Cardiac atrium fibroblast (primary cell): ENCODE measurements around a stretch of chr1.

GRCh38 chr1:235935480-235936214 is 68.9 kb upstream of the LYST start:
- RAMPAGE, long total RNA: no peak

GRCh38 chr1:236020282-236020673 is 44.6 kb downstream of the NID1 start:
- RAMPAGE, long total RNA: no peak

- RAMPAGE, long total RNA: no peak
Observed at GRCh38 chr1:236051089-236051933, 13.6 kb downstream of the NID1 start.

DNA sequence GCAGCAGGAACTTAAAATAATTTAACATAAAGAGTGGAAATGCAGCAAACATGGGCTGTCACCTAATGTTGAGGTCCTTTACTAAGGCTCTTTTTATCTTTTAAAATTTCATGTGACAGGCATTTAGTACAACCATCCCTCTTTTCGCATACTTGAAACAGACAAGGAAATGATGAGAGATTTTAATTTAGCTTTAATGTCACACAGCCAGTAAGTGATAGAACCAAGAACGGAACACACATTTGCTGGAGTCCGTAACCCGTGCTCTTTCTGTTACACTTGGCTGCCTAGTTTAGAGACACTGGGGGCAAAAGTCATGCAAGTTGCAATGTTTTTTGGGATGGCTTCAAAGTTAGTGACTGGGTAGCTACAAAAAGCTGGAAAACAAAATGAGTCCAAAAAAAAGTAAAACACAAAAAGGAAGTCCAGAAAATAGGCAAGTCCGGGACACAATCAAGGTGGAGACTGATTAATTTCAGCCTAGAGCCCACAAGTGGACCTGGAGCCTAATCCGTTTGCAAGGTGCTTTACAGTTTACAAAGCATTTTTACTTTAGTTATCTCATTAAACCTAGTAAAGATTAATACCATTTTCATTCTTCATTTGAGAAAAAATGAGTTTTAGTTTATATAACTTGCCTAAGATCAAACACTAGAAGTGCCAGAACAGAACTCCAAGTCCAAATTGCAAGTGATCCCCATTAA is 5.8 kb downstream of the NID1 start:
- RAMPAGE, long total RNA: no peak

DNA sequence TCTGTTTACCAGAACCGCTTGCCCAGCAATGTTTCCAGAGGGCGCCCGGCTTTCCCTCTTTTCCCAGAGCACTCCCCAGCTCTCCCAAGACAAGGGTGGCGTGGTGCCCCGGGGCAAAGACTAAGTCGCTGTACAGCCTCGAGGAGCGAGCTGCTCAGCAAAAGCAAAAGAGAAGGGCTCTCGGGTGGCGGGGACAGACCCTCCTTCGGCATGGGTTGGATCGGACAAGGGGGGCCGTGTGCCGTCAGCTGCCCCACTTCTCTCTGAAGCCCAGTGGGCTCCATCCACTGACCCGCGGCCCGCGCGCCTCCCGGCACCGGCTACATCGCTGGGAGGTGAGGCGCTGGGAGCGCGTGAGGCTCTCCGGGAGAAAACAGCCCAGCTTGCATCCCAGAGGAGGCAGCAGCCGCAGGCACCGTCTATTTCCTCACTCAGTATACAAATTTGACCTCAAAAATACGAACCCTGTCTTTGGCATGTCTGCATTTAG is 934 bp upstream of the GPR137B start:
- RAMPAGE, long total RNA: no peak

GRCh38 chr1:236524160-236524413 is 305 bp downstream of the LGALS8 start:
- RAMPAGE, long total RNA: no peak

DNA sequence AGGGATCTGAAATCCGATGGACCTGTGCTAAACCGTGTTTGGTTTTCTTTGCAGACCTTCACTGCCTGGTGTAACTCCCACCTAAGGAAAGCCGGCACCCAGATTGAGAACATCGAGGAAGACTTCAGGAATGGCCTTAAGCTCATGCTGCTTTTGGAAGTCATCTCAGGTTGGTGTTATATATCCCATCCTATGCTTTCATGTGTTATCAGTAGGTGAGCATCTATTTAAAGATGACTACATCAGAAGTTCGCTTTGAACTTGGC is 31.4 kb downstream of the ACTN2 start:
- RAMPAGE, long total RNA: no peak

DNA sequence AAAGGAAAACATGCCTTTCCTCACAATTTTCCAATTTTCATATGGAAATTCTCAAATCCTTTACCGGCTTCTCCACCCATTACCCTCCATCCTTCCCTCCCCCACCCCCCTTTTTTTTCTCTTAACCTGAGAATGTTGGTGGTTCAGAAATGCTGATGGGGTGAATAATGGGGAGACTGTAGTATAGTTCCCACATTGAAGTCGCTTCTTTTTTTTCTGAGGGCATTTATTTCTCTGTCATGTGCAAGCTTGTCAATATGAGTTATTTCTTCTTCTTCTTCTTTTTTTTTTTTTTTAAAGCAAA is 2.6 kb downstream of the RYR2 start:
- RAMPAGE, long total RNA: no peak

GRCh38 chr1:237287676-237288537 is 245.9 kb downstream of the RYR2 start:
- RAMPAGE, long total RNA: no peak

- RAMPAGE, long total RNA: no peak
Observed at GRCh38 chr1:237783586-237784616, 106.8 kb downstream of the ZP4 start.

DNA sequence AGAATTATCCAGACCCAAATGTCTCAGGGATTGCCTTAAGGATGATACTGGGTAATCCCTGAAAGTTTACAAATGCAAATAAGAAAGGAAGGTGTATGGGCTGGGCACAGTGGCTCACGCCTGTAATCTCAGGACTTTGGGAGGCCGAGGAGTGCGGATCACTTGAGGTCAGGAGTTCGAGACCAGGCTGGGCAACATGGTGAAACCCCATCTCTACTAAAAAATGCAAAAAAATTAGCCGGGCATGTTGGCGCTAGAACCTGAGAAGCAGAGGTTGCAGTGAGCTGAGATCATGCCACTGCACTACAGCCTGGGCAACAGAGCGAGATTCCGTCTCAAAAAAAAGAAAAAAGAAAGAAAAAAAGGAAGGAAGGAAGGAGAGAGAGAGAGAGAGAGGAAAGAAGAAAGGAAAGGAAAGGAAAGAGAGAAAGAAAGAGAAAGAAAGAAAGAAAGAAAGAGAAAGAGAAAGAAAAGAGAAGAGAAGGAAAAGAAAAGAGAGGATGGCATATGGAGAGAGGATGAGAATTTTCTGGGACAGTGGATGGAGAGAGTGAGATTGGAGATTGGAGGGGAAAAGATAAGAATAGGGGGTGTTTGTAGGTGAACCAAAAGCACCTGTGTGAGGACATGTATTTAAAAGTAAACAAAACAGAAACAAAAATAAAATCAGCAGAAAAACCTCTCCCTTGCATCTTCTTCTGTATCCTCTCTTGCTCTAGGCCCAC is 298.1 kb downstream of the CHRM3 start:
- RAMPAGE, long total RNA: no peak

- RAMPAGE, long total RNA: no peak
Observed at GRCh38 chr1:240562097-240562513, 49.9 kb downstream of the GREM2 start.

- RAMPAGE, long total RNA: no peak
Observed at GRCh38 chr1:240649523-240650151, 37.7 kb upstream of the GREM2 start.

- RAMPAGE, long total RNA: no peak
Observed at GRCh38 chr1:241551570-241552720, 19.8 kb downstream of the KMO start.

DNA sequence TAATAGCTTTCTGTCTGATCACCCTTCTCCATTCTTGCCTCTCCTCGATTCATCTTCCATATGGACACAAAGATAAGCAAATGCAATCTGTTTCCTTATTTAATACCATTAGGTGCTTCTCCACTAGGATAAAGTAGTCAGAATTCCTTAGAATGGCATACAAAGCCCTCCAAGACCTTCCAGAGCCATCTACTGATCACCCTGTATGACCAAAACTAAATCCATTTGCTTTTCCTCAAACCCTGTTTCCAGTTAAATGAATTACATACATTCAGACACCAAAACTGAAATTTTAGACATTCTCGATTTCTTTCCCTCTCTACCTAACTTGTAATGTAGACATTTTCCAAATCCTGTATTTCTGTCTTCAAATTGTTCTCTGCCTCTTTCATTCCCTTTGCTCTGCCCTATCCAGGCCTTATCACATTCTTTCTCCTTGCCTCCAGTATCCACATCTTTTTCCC is 16.8 kb downstream of the CHML start:
- RAMPAGE, long total RNA: no peak

- RAMPAGE, long total RNA: no peak
Observed at GRCh38 chr1:241629643-241630843, 10.1 kb downstream of the CHML start.

DNA sequence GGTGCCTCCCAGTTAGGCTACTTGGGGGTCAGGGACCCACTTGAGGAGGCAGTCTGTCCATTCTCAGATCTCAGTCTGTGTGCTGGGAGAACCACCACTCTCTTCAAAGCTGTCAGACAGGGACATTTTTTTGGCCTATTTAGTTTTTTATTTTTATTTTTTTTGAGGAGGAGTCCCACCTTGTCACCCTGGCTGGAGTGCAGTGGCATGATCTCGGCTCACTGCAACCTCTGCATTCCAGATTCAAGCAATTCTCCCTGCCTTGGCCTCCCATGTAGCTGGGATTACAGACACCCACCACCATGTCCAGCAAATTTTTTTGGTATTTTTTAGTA is 100.0 kb upstream of the MAP1LC3C start:
- RAMPAGE, long total RNA: no peak

- RAMPAGE, long total RNA: no peak
Observed at GRCh38 chr1:242784019-242784664, 259.6 kb upstream of the PLD5 start.

GRCh38 chr1:243595519-243595814 is 254.6 kb downstream of the AKT3 start:
- RAMPAGE, long total RNA: no peak

GRCh38 chr1:243706063-243706439 is 144.0 kb downstream of the AKT3 start:
- RAMPAGE, long total RNA: no peak